Bronchial lymph node (tissue), 1 donor: ENCODE data around the gene FAM236A.

- PRO-cap = no peak
Observed at GRCh38 chrX:72337921-72338442, 32.3 kb upstream of the CITED1 start.

DNA sequence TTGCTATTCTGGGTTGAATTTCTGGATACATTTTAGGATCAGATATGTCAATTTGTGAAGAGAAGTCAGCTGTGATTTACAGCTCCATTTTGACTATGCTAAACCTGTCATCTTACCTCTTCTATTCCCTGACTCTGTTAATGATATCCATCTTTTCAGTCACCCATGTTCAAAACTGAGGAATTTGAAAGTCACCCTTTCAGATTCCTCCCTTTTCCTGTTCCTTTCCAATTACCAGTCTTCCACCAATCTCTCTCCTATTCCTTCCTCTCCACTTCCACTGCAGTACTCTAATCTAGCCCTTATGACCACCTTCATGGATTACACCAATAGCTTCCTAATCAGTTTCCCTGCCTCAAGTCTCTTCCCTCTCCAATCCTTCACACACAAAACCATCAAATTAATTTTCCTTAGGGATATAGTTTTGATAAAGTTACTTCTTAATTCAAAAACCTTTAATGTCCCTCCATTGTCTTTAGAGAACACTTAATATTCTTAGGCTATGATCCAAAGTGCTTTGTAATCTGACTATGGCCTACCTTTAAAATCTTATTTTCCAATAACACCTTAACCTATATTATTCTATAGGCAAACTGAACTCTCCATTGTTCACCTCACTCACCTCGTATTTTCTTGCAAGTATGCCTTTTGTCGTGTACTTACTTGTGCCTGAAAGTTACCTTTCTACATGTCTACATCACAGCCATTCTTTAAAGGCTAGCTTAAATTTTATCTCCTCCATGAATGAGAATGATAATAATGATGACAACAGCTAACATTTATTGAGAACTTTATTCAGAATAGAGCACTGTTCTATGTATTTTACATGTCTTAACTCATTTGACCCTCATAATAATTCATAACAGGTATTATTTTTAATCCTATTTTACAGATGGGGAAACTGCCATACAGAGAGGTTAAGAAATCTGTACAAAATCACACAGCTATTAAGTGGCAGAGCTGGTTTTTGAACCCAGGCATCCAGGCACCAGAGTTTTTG lies 99.7 kb downstream of the HDAC8 start:
- PRO-cap = no peak

DNA sequence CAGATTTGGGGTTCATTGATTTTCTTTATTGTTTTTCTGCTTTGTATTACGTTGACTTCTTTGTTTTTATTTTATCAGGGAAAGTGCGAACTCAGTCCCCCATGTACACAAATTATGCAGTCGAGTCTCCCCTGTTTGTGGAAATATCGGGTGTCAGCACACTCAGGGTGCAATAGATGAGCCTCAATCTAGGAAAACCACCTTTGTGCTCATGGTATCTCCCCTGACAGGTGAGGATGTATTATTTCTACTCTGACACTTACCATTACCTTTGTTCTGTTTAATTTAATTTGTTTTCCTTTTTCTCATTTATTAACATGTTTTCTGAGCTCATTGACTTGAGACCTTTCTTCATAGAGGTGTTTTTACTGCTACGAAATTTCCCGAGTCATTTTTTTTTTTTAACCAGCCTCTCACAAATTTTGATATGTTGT lies 26.5 kb upstream of the PHKA1 start:
- PRO-cap = no peak

- PRO-cap = no peak
Observed at GRCh38 chrX:72938151-72938513, at the start of gene FAM236A. TSS of gene FAM236A (plus strand) at chrX:72938206.

GRCh38 chrX:73510978-73511705 lies 51.9 kb upstream of the CHIC1 start:
- PRO-cap = no peak

DNA sequence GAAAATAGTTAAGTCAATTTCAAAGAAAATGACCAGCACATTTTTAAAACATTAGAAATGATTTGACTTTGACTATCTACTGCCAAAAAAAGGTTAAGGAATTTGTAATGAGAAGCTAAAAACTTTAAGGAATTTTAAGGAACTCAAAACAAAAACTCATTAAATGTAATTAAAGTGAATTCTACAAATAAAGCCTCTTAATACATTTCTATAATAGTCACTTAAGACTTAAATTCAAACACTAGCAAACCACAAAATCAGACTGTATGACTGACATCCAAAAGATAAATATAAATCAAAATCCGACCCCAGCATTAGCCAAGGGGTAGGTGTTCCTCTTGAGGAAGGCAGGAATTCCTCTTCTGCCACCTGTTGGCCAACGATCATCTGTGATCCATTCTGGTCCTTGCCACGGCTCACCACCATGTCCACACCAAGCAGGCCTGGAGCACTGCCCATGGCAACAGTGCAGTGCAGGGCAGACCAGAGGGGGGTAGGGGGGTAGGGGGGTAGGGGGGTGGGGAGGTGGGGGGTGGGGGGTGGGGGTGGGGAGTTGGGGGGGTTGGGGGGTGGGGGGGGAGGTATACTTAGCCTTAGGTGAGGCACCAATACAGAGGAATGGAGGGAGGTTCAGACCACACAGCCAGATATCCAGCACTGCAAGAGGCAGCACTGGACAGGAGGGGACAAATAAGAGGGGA lies 287.3 kb downstream of the CHIC1 start:
- PRO-cap = no peak

GRCh38 chrX:74238605-74239784 lies 65.0 kb upstream of the ZCCHC13 start:
- PRO-cap = no peak

GRCh38 chrX:76329686-76330122 lies 97.8 kb upstream of the MAGEE1 start:
- PRO-cap = no peak

DNA sequence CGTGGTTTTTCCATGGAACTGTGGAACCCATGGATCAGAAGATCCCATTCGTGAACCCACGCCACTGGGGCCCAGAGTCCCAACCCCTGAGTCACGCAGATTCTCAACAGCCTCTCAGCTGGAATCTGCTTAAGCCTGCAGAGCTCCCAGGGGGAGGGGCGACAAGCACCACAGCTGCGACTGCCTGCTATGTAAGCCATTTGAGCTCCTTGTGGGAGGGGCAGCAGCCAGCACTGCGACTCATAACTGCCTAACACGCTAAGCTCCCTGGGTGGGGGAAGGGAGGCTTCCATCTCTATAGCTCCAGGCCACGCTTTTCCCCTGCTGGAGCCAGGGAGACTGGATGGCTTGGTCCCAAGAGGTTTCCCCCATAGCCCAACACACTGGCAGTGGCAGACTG lies 47.0 kb downstream of the FGF16 start:
- PRO-cap = no peak

- PRO-cap = no peak
Observed at GRCh38 chrX:77554586-77555354, 107.6 kb downstream of the FGF16 start.

DNA sequence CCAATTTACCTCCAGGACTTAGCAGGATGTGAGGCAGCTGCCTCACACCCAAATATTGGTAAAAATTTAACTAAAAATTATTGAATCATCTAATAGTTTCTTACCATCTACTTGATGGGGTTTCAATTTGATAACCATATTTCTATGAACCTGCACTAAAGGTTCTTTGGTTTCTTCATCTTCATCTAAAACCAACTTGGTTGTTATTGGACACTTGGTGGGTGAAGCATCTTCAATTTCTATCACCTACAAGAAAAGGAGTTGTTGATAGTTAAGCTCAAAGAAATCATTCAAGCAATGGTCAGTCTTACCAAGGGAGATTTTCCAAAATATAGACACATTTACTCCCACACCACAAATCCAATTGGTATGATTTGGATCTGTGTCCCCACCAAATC lies 150.2 kb downstream of the ATRX start:
- PRO-cap = no peak

GRCh38 chrX:77681342-77681909 lies 104.6 kb downstream of the ATRX start:
- PRO-cap = no peak

DNA sequence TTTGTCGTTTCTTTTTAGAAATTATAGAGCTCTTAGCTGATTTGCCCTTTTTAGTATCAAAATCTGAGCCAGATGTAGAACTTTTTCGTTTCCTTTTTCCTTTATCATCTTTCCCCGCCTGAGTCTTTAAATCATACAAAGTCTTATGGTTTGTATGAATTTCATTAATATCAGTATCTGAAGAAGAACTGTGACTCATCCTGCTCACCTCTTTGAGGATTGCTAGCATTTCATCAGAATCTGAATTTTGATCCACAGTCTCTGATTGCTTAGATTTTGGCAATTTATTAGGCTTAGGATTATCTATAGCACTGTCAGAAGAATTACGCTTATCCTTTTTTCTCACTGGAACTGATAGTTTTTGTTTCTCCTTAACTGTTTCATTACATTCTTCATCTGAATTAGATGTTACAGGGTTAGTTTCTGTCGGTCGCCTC lies 103.2 kb downstream of the ATRX start:
- PRO-cap = no peak

DNA sequence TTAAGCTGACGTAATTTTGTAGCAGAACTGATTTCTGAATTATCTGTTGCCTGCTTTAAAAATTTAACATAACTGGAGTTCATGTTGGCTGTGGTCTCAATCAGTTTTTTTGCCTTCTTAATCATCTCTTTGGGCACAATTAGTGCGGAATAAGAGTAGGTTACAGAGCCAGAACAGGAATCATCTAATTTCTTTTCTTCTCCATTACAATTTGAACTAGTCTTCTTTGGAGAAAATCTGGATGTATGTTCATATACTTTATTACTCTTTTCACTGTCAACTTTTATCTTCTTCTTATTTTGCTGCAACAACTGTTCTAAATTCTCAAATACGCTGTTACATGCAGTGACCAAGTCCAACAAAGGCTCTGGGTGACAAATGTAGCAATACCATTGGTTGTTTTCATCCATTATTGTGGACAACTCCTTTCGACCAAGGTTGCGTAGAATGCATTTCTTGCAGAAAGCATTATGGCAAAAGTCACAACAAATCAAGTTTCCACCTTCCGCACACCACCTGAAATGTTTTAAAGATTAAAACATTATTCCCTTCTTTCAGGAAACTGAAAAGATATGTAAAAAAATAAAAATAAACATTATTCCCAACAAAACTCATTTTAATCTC lies 101.8 kb downstream of the ATRX start:
- PRO-cap = no peak

DNA sequence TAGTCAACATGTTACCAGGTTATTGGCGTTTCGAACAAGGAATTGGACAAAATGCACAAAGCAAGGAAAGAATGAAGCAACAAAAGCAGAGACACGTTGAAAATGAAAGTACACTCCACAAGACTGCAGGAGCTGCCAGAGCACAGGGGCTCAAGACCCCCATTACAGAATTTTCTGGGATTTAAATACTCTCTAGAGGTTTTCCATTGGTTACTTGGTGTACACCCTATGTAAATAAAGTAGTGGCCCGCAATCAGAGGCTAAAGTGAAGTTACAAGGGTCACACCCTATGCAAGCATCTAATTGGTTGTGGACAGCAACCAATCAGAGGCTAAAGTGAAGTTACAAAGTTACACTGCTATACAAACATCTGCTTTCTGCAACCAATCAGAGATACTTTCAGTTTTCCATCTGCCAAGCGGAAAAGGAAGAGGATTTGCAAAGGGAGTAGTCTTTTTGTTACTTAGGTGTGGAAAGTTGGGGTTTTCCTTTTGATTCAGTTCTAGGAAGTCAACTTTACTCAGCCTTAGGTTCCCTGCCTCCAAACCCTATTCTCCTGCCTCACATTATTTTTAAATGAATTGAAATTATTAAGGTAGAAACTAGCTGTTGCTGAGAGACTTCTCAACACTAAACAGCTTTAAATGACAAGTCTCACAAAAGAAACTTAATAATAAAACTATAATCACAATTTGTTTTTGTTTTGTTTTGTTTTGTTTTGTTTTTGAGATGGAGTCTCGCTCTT lies 2.1 kb upstream of the ATRX start:
- PRO-cap = unidirectional peak, plus-strand start at position 421 of the sequence

DNA sequence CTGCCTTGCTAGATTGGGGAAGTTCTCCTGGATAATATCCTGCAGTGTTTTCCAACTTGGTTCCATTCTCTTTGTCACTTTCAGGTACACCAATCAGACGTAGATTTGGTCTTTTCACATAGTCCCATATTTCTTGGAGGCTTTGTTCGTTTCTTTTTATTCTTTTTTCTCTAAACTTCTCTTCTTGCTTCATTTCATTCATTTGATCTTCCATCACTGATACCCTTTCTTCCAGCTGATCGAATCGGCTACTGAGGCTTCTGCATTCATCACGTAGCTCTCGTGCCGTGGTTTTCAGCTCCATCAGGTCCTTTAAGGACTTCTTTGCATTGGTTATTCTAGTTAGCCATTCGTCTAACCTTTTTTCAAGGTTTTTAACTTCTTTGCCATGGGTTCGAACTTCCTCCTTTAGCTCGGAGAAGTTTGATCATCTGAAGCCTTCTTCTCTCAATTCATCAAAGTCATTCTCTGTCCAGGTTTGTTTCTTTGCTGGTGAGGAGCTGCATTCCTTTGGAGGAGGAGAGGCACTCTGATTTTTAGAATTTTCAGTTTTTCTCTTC lies 49.2 kb downstream of the MAGT1 start:
- PRO-cap = no peak

DNA sequence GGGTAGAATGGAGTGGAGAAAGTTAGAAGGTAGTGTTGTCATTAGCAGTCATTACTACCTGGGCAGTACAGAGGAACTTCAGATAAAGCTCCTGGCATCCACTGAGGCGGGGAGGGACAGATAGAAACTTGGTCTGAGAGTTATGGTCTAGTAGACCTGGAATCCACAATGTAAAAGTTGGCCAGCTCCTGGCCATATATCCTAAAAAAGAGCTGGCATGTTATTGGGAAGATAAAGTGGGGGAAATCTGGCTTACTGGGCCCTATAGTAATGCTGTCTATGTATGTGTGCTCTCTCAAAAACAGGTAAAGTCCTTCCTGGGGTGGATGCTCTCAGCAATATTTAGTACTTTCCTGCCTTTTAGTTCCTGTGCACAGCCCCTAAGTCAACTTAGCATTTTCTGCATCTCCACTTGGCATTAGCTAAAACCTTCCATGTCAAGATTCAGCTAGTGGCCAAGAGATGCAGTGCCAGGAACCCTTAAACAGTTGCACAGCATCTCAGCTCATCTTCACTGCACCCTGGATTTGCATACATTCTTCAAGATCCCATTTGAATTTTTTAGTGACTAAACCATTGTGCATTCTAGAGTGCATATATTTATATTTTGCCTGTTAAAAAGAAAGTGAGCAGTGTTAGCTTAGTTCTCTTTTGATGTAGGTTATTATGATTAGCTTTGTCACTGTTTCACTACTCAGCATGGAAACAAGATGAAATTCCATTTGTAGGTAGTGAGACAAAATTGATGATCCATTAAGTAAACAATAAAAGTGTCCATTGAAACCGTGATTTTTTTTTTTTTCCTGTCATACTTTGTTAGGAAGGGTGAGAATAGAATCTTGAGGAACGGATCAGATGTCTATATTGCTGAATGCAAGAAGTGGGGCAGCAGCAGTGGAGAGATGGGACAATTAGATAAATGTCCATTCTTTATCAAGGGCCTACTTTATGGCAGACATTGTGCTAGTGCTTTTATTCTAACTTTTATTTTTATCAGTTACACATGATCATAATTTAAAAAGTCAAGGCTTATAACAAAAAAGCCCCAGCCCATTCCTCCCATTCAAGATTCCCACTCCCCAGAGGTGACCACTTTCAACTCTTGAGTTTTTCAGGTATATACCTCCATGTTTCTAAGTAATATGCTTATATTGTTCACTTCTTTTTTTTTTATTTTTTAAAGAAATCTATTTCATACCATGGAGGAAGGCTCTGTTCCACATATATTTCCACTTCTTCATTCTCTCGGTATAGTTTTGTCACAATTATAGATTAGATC lies 13.5 kb downstream of the TAF9B start:
- PRO-cap = no peak

- PRO-cap = no peak
Observed at GRCh38 chrX:79270368-79270990, 96.7 kb downstream of the ITM2A start.

GRCh38 chrX:82087436-82087934 lies 885.6 kb downstream of the SH3BGRL start:
- PRO-cap = no peak

DNA sequence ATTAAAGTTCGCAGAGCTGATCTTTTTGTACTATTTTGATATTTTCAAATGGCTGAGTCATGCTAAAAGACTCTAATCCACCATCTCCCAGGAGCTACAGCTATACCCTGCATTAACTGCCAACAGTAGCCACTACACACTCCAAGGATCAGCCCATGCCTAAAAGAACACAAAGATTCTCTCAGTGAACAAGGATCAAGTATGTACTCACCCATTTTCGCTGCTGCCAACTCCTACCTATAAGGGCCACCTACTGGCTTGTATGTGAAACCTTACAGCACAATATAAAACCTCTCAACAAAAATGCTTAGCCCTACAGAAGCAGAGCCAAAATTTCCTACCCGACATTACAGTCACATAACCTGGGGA lies 562.8 kb upstream of the POU3F4 start:
- PRO-cap = no peak